ENCODE measurements around the genes ARHGEF7 and LAMP1.

DNA sequence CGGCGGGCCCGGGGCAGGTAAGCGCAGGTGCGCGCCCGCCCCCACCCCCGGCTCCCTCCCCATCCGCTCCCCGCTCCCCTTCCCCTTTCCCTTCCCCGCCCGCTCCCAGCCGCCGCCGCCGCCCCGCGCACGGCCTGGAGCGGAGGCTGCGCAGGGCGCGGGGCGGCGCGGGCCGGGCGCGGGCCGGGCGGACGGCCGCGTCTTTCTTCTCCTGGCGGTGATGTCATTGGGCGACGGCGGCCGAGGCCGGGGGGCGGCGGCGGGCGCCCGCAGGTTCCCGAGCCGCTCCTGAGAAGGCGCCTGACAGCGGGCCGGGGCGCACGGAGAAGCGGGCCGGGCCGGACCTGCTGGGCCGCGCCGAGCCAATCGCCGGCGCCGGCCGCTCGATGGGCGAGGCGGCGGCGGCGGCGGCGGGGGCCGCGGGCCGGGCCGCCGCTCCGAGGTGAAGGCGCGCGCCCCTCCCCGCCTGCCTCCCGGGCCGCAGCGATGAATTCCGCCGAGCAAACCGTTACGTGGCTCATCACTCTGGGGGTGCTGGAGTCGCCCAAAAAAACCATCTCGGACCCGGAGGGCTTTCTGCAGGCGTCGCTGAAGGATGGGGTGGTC lies at the start of gene ARHGEF7:
Gene ARHGEF7, plus strand, starts transcription at position 270 of the 606 bp plus-strand sequence.
- PRO-cap = no peak

DNA sequence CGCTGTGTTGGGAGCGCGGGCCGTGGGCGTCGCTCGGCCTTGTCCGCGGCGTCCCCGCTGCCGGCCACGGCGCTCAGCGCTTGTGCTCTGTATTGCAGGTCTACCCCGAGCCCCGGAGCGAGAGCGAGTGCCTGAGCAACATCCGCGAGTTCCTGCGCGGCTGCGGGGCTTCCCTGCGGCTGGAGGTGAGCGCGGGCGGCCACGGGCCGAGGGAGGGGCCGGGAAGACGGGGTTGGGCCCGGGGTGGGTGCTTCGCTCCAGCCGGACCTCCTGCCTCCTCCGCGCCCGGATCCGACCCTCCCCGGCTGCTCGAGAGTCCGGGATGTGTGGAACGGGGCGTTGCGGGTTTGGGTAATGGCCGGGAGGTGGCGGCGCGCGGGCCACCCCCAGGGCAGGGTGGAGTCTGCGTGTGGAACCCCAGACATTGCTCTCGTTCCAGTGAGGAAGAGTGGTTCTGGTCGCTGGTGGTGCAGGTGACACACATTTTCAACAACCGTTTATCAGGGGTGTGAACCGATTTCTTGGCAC lies 38.8 kb downstream of the ARHGEF7 start:
- PRO-cap = bidirectional peak, plus-strand start at position 155 of the sequence, minus-strand start at position 129 of the sequence; unidirectional peak, minus-strand start at position 326 of the sequence

DNA sequence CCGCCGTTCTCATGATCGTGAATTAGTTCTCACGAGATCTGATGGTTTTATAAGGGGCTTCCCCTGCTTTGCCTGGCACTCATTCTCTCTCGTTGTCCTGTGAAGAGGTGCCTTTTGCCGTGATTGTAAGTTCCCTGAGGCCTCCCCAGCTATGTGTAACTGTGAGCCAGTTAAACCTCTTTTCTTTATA lies 68.9 kb downstream of the ARHGEF7 start:
- PRO-cap = no peak

DNA sequence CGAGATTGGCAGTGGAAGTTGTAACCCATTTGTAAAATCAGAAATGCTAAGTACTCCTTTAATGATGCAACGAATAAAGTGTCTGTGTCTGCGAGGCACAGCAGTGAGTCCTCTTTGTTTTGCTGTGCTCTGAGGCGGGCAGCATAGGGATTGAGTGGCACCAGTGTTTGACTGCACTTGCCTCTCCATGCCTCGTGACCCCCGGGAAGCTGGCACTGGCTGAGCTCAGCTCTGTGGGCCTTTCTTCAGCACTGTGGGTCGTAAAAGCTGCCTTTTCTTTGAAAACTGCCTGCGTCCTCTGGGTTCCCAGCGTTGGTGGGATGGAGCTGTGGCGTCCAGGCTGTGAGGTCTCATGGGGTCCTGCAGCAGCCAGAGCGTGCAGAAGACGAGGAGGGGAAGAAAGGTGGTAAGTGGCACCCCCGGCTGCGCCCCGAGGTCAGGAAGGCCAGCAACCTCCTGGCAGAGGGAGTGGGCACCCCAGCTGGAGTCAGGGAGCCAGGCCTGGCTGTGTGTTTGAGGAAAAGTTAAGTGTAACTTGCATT lies 79.4 kb upstream of the TEX29 start:
- PRO-cap = no peak

DNA sequence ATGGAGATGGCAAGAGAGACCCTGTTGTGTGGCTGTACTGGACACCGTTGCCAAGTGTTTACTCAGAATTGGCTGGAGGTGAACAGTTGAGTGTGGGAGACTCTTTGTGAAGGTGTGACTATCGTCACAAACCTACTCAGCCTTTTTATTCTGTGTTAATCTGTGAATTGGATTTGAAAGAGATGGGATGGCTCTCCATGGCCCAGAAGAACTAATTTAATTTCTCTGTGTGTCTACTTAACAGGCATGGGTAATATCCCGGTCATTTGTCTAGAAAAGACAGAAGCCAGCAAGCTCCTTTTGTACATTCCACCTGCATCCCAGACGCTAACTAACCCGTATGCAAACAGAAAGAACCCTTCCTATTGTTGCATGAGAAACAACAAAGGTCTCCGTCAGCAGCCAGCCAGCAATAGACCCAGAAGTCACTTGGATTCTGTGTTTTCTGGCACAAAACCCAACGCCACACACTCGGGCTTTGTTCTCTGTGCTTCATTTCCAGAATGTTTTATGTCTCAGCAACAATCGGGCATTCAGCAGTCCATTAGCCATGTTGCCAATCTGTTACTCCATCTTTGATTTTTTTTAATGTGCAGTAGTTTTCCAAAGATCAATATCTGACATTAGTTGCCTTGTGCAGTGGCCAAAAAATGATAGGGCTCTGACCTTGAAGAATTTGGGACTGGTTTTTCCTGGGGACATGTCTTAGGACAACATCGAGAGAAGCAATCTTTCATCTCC lies 130.4 kb downstream of the TEX29 start:
- PRO-cap = bidirectional peak, plus-strand start at position 521 of the sequence, minus-strand start at position 333 of the sequence

DNA sequence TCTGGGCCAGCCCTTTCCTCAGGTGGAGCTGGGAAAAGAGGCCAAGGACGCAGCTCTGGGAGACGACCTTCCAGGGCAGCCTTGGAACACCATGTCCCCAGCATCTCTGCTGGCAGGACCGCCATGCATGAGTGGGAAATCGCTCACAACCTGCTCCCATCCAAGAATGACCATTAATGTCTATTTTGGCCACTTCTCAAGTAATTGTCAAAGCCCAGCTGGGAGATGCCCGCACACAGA lies 321.9 kb downstream of the TEX29 start:
- PRO-cap = no peak

DNA sequence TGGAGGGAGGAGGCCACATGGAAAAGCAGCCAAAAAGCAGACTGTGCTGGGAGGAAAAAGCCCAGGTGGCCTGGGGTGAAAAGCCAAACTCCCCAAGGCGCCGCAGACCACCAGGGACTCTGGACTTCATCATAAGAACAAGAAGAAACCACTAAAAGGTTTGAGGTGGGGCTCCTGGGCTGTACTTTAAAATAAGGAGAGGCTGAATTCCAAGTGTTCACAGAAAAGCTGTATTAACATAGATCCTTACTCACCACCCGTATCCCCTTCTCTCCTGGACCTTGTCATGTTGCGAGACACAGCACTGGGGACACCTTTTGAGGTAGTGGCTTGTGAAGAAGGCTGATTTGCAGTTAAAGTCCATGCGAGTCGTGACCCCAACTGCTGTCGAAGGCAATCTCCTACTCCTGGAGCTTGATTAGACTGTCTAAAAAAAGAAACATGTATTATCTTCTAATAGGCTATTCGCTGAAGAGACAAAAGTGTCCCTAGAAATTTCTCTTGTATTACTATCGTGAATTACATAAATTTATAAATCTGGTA lies 32.1 kb downstream of the TUBGCP3 start:
- PRO-cap = no peak

DNA sequence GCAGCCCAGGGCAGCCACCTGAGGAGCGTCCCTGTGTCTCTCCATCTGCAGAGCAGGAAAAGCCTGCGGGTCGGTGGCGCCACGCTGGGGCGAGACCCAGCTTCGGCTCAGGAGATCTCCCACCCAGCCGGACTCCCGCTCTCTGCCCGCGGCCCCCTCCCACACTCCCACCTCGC lies 476 bp upstream of the ATP11A start:
- PRO-cap = bidirectional peak, plus-strand start at position 50 of the sequence, minus-strand start at position 67 of the sequence

DNA sequence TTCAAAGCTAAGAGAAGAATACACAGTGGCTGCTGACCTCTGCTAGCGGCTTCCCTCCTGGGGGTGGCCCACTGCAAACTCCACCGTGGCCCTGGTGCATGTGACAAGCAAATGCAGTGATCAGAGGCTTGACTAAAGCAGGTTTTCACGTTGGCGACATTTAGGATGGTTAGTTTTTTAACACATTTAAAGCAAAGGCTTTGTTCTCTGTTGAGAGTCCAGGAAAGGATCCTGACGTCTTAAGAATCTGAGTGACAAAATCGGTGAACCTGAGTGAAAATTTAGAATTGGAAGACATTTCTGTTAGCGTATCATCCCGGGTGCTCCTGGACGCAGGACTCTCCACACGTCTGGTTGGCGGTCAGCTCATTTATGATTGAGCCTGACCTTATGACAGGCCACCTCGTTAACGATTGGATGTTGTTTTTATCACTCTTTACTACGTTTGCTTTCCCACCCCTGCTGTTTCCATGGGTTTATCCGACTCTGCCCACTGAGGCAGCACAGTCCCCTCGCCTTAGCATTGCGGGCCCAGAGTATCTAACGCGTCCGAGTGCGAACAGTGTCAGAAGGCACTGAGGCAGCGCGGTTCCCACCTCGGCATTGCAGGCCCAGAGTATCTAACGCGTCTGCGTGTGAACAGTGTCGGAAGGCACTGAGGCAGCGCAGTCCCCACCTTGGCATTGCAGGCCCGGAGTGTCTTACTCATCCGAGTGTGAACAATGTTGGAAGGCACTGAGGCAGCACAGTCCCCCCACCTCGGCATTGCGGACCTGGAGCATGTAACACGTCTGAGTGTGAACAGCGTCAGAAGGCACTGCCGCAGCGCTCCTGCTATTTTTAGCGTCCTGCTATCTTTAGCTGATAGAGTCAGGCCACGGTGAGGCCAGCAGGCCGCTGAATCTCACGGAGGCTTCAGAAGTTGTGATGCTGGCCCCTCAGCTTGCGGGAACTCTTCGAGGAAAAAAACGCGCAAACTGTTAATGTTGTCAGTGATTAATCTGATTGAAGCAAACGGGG lies 39.3 kb downstream of the ATP11A start:
- PRO-cap = no peak

- PRO-cap = no peak
Observed at GRCh38 chr13:112771436-112771955, 81.7 kb downstream of the ATP11A start.

GRCh38 chr13:112814762-112815369 lies 125.0 kb downstream of the ATP11A start:
- PRO-cap = no peak

DNA sequence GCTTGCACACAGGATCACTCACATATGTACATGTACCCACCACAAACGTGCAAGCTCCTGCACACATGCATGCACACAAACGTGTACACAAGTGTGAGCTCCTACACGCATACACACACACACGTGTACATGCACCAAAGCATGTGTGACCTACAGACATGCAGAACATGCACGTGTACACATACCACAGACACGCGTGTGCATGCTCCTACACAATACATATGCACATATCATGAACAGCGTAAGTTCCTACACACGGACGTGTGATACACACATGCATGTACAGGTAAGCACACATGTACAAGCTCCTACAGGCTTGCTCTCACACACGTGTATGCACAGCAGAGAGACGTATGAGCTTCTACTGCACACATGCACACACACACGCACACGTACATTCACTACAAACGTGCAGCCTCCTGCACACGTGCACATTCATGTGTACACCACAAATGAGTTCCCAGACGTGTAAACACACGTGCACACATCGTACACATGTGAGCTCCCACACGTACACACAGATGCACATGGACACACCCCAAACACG lies 84.0 kb upstream of the MCF2L start:
- PRO-cap = no peak

DNA sequence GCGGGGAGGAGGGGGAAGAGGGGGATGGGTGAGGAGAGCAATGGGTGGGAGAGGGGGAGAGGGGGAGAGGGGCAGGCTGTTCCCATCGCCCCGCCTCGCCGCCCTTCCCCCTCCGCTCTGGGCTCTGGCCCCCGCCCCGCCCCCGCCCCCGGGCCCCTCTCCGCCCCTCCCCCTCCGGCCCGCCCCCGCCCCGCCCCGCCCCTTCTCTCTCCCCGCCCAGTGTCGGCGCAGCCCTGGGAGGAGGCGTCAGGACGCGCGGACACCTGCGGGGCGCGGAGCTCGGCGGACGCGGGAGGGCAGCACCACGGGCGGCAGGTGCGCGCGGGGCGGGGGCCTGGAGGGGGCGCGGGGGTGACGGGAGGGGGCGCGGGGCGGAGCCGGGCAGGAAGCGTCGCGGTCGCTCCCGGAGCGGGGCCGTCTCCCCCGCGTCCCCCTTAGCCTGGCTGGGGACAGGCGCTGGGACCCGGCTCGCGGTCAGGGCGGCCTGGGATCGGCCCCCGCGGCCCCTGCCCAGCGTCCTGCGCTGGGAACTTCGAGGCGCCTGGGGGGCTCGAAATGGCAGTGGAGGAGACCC lies 74.8 kb upstream of the MCF2L start:
- PRO-cap = bidirectional peak, plus-strand start at position 273 of the sequence, minus-strand start at position 111 of the sequence

DNA sequence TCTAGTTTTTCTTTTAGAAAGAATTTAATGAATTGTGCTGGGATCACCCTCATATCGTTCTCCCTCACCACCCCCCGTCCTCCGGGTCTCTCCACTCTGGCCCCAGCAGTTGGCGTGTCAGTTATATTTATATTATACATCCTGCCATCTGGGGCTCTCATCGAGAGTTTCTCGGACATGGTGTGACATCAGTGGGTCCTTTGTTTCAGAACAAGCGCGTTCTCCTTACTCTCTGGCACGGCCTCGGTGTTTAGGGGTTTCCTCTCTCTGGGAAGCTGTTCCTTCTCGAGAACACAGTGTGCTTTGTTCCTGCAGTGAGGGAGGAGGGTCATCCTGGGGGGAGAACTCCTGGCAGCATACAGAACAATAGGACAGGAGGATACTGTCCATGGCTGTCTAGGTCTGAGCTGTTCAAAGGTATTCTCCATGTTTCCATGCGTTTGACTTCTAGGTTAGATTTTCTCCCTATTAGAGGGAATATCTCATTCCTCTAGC lies 9.8 kb upstream of the MCF2L start:
- PRO-cap = no peak

DNA sequence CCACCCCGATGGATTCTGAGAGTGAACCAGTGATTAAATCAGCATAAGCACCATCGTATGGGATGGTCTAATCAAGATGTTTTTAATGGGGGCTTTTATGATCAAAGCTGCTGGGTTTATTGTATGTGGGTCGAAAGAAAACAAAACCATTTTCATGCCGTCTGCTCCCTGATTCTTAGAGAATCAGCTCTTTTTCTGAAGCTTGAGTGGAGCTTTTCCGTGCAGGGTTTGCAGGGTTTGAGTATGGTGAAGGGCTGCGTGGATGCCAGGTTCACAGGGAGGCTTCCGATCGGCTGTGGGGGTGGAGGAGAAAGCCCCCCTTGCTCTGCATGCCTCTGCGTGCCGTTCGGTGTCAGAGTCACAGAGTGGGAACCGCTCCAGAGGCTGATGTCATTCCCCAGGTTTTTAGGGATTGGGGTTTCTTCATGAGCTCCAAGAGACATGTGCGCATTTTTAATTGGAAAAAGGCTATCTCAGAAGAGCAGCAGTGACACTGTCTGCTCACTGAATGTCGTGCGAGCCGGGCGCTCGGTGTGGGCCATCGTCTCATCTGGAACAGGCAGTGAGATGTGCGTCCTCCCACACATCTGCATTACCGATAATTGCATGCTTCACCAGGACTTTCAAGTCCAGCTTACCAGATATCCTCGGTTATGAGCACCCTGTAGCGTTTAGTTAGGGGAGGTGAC lies 1.5 kb downstream of the MCF2L start:
- PRO-cap = no peak

- PRO-cap = no peak
Observed at GRCh38 chr13:113152202-113152629, 6.2 kb upstream of the PROZ start.

- PRO-cap = no peak
Observed at GRCh38 chr13:113152630-113153240, 5.7 kb upstream of the PROZ start.

- PRO-cap = no peak
Observed at GRCh38 chr13:113233692-113234030, 24.2 kb downstream of the CUL4A start.

GRCh38 chr13:113296716-113297332 lies at the start of gene LAMP1:
Gene LAMP1, plus strand, starts transcription at chr13:113297239.
- PRO-cap = bidirectional peak, plus-strand start at chr13:113297265, minus-strand start at chr13:113297039

- PRO-cap = no peak
Observed at GRCh38 chr13:113379938-113380316, 16.0 kb upstream of the GRTP1 start.